ENCODE measurements around the gene SART3.

GRCh38 chr12:108315908-108316473 lies 23.1 kb downstream of the CMKLR1 start:
- PRO-cap: no peak

- PRO-cap: no peak
These were observed 742 bp downstream of the FICD start for GRCh38 chr12:108515936-108516101.

DNA sequence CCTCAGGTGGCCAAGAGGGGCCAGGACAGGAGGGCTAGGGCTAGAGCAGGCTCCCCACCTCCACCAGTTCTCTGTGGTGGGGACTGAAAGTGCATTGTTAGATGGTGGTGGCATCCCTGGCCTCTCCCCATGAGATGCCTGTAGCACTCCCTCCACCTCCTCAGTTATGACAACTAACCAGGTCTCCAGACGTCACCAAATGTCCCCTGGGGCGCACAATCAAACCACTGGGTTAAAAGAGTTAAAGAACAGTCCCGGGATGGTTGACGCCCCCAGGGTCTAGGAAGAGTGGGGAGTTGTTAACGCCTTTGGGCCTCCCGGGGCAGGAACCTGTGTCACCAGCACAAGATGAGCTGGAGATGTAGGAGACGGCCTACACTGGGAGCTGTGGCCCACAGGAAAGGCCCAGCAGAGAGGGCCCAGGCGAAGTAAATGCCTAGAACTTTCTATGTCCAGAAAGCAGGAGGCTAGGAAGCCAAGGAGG lies 2.6 kb downstream of the FICD start:
- PRO-cap: no peak

- PRO-cap: no peak
These were observed 5.6 kb downstream of the FICD start for GRCh38 chr12:108520183-108521518.

GRCh38 chr12:108560225-108561359 lies at the start of gene SART3:
Gene SART3, minus strand, starts transcription at chr12:108561173.
- PRO-cap: unidirectional peak, minus-strand start at chr12:108561165

DNA sequence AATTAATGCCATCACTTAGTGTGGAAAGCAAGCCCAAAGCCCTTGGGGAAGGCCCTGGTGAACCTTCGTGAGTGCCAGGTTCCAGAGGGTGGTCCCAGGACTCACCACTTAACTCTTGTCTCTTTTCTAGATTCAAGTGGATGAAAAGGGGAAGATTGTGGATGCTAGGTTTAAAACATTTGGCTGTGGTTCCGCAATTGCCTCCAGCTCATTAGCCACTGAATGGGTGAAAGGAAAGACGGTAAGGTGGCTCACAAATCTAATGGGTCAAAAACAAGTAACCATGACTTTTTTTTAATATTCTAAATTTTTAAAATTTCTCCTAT lies 2.8 kb downstream of the ISCU start:
- PRO-cap: no peak

DNA sequence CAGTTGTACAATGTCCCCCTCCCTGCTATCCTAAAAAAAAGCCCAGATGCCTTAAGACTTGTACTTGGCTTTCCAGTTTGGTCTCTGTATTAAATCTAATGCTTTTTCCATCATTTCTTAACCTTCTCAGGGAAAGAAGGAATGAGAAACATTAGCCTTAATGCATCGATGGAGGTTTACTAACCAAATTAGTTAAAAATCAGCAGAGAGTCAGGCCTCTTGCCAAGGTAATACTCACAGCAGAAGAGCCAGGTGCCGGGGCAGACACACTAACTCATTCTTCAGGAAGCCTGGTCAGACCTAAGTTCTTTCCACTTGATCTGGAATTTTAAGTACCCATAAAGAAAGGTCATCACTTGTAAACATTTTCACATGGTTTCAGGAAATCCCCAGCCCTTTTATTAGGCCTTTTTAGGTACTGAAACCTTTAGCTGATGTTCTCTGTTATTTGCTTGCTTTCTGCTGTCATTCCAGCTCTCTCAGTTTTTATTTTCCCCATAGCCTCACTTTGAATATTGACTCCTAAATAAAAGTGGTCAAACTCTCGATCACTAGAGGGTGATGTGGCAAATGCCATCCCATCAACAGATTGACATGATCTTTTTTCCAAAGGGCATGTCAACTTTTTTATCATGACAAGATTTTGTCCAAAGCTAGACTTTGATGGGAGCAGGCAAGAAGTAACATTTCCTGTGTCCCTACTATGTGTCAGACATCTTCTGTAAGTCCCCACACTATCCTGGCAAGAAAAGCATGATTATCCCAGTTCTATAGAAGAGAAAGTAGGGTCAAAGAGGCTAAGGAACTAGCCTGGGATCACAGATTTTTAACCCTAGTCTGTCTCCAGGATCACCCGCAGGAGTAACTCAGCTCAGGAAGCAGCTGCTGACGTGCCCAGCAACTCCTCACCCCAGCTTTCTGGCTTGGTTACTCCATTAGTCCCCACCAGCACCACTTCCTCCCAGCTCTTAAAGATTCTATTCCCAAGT lies 5.7 kb downstream of the ISCU start:
- PRO-cap: no peak

DNA sequence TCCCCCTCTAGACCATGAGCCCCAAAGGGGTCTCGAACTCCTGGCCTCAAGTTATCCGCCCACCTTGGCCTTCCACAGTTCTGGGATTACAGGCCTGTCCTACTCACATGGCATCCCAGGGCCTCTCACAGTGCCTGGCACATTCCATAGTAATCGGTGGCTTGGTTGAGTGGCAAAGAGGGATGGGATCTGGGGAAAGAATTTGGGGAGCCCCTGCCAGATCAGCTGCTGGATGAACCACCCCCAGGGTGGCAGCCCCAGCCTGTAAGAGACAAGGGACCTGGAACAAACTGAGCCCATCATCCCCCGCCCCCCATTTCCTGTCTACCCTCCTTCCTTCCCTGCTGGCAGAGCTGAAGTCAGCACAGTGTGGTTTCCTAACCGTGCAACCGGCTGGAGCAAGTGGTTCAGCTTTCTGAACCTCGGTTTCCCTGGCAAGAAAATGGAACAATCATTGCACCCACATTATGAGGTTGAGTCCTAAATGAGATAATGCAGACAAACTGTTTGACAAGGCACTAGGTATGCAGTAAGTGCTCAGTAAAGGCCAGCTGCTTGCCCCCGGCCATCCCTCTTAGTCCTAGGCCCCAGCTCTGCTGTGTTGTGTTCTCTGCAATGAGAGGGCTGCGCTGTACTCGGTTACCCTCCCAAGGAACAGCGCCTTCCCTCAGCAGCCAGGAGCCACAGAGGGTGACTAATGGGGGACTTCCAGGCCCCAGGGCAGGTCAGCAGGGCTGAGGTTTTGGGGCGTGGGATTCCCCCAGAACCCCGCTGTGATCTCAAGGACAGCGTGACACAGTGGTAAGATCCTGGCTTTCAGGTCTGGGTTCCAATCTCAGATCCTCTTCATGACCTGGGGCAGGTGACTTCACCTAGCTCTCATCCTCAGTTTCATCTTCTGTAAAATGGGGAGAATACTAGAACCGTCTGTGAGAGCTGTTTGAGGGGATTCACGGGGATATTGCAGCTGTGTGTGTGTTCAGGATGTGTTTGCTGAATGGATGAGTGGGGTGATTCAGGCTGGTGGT lies 16.6 kb downstream of the SELPLG start:
- PRO-cap: no peak

- PRO-cap: no peak
These were observed 32.8 kb upstream of the SELPLG start for GRCh38 chr12:108666277-108667165.

GRCh38 chr12:108696319-108697115 lies 34.8 kb downstream of the CORO1C start:
- PRO-cap: no peak

- PRO-cap: no peak
These were observed 53.4 kb upstream of the CORO1C start for GRCh38 chr12:108784706-108785109.

DNA sequence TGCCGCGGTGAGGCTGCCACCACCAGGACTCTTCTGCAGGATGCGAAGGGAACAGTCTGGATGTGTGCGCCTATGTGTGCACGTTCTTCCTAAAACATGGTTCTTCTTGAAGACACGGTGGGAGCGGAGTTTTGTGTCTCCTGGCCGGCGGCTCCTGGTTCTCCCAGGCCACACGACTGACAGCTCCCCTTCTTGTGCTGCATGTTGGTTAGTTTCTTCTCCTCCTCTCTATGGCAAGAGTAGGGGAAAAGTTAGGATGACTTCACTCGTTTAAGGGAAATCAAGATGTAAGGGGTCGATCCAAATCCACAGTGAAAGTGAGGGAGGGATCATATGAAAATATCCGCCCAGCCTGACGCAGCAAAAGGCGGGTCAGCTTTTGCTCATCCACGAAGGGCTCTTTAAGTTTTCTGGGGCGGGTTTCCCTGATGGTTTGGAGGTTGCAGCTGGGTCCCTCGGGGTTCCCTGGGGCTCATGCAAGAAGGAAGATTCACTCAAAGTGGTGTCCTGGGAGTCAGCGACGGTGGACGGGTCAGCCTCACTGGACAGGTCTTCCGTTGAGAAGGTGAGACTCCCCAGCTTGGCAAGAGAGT lies 56.4 kb upstream of the CORO1C start:
- PRO-cap: no peak

- PRO-cap: no peak
These were observed 24.4 kb downstream of the SSH1 start for GRCh38 chr12:108832549-108833778.

GRCh38 chr12:108907712-108908565 lies 28.0 kb downstream of the DAO start:
- PRO-cap: no peak

DNA sequence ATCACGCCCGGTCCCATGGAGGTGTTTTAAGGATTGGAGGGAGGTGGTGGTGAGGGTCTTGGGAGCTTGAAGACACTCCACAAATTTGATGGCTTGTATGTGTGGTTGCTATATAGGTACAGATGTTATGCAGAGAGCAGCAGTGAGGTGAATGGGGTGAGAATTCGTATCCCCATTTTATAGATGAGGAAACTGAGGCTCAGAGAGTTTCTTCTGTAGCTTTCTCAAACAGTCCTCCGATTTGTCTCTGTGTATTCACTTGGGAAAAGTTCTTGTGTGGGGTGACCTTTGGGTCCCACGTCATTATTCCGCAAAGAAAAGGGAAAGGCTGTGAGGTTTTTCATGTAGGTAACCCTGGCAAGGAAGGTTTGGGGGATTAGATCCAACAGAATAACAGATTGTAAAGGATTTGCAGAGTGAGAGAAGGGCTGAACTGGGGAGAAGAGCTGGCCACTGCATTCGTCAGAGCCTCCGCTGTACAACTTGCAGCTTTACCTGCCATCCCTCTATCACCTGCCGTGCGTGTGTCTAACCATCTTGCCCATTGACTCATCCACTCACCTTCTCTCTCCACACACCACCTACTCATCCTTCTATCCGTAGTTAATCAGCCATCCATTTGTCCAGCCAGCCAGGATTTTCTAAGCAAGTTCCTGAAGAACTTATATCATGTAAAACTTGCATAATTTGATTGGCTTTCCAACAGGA lies 16.2 kb downstream of the ACACB start:
- PRO-cap: no peak

GRCh38 chr12:109222265-109222474 lies 86.9 kb downstream of the FOXN4 start:
- PRO-cap: no peak

DNA sequence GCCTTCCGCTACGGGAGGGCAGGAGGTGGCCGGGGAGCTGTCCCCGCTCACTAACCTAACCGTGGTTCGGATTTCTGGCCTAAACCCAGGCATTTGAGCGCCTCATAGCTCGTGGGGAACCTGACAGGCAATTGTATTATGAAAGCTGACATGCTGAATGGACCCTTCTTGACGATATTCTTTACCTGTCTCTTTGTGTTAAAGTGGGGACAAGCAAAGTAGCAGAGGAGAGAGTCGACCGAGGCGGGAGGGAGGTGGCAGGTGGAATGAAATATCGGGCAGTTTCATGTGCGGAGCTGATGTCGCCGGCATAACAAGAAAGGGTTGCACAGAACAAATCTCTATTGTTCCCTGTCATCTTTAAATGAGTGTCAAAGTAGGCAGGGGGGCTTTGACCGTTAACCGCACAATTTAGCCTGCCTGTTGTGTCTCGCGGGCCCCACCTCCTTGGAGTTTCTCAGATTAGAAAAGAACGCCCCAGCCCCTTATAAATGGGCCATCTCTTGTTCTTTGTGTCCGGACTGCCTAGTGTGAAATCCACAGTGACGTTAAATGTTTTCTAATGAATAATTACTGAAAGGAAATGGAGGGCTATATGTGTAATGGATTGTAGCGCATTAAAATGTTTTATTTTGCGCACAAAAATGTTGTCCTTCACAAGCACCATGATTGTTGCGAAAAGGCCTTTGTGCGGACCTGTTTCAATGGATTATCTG lies 11.5 kb downstream of the MYO1H start:
- PRO-cap: no peak

GRCh38 chr12:109446906-109447310 lies 30.2 kb downstream of the KCTD10 start:
- PRO-cap: no peak

DNA sequence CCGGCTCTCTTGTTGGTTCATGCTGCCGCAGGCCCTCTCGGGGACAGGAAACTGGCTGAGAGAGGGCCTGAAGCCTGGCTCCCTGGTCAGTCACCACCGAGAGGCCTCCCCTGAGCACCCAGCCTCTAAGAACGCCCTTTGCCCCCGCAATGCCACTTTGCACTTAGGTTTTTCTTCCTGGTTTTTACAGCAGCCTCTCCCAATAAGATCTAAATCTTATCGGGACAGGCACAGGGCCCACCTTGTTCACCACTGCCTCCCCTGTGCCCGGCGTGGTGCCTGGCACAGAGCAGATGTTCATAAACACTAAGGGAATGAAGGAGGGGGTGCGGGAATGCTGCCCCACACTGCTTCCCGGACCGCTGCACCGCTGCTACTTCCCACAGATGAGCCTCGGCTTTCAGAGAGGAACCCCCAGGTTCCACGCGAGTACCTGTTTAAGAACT lies 14.6 kb downstream of the MMAB start:
- PRO-cap: no peak

DNA sequence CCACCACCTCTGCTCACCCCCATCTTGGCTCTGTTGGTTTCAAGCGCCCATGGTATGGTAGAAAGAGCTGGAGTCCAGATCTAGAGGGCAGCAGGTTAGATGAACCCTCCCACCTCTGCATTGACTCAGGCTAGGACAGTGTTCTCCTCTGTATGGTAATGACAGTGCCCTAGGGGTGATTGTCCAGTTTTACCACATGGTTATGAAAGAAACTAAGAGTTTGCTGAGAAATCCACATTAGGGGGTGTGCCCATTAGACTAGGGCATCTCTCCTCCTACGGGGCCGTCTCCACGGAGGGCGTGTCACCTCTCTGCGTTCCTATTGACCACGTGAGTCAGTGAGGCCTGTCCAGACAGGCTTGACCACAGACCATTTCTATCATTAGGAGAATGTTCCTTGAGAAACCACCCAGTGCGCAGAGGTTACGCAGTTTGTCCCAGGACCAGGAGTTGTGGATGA lies 8.2 kb downstream of the MVK start:
- PRO-cap: no peak